AG04450 (cell line): Measurements from ENCODE around the genes GTF2F1 and TRIP10.

- CAGE, long polyA plus RNA, result no peak
- RRBS, result no CpG with 5 or more reads among the region's 5 CpGs
Observed at GRCh38 chr19:5848624-5849053, 9.1 kb upstream of the FUT6 start.

- CAGE, long polyA plus RNA, result no peak
- RRBS, result no CpG with 5 or more reads among the region's 10 CpGs
Observed at GRCh38 chr19:5926547-5927075, 12.6 kb downstream of the CAPS start.

GRCh38 chr19:5977039-5977485 is 878 bp downstream of the RANBP3 start:
- CAGE, long polyA plus RNA, result no peak
- RRBS, result no CpG with 5 or more reads among the region's 15 CpGs

DNA sequence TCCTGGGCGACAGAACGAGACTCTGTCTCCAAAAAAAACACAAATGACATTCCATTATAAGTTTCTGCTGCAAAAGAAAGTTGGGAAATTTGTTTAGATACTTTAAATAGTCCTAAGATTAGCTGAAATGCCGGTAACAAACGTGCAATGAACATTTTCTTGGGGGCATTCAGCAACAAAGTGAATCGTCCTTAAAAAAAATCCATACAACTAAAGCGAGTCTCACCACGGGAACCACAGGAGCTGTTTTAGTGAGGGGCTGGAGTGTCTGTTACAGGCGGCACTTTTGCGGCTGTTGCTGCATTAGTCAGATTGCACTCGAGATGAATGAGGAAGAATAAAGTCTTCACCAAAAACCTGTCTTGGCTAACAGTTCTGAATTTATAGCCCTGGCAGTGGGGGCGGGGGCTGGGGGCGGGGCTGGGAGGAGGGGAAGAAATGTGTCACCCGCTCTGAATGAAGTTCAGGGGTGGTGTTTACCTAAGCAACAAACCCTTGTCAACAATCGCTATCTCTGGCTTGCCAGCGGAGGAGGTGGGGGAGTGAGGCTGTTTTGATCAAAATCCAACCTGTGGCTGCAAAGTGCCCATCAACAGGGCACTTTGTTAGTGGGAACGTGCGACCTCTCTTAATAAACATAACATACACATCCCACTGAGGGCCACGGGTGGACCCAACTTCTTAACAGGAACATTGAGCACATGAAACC is 44.6 kb downstream of the RFX2 start:
- CAGE, long polyA plus RNA, result no peak
- RRBS, result no CpG with 5 or more reads among the region's 18 CpGs

- CAGE, long polyA plus RNA, result no peak
- RRBS, result 68% methylated on average over 2 of the region's 10 CpGs
Observed at GRCh38 chr19:6067271-6067817, 43.0 kb downstream of the RFX2 start.

- CAGE, long polyA plus RNA, result no peak
- RRBS, result no CpG with 5 or more reads among the region's 10 CpGs
Observed at GRCh38 chr19:6099132-6100121, 10.9 kb downstream of the RFX2 start.

DNA sequence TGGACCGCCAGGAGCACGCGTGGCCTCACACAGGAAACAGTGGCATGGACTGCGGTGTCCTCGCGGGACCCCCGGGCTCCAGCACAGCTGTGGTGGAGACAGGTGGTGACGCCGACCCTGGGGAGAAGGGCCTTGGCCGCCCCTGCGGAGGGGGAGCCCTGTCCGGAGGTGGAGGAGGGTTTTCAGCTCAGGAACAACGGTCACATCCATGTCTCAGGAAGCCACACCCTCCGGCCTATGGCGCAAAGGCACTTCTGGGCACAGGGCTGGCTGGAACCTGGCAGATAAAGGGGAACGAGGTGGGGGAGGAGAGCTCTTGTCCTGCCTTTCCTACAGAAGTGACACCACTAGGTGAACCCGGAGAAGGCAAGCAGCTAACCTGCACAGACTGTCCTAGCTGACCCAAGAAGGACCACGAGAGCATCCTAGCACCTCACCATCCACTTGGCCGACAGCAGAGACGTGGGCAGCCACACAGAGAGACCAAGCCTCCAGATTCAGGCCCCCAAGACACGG is 45.6 kb downstream of the MLLT1 start:
- CAGE, long polyA plus RNA, result no peak
- RRBS, result 73% methylated on average over 6 of the region's 21 CpGs

DNA sequence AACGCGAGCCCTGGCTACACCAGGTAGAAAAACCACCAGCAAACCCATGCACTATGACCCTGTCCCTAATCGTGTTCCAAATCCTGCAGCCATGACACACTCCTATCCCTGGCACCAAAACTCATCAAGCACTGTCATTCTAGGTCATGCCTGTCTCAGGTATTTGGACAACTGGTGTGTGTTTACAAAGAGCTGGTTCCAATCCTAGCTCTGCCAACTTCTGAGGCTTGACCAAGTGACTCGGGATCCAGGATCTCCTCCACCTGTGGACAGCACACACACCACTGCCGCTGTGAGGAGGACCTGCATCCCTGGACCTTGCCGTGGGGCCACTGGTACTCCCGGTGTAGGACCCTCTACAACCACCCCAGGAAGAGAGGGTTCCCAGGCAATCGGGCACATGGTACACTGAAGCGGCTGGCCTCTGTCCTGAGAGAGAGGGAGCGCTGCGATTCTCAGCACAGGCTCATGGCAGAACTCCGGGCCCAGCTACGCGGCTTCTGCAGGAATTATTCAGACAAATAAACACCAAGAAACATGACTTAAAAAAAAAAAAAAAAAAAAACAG is 20.4 kb downstream of the MLLT1 start:
- CAGE, long polyA plus RNA, result no peak
- RRBS, result no CpG with 5 or more reads among the region's 14 CpGs

DNA sequence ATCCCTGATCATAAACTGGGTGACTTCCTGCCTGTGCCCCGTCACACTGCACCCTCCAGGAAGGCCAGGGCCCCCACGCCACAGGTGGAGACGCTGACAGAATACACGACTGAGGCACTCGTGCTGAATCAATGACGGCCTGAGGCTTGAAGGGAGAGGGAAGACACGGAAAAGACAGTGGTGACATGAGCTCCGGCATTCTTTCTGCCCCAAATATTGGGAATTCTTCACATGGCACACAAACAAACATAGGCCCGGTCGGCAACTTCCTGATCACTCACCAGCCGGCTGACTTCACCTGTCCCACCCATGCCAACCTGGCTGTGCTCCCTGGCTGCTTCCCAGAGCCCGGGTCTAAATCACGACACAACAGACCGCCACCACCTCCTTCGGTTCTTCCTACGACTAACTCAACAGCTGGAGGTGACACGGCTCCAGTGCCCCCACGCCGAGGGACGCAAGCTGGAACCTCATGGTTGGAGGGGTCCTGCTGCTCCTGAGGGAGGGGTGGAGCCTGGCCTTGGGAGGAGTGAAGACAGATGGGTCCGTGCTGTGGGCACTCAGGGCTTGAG is 9.7 kb downstream of the MLLT1 start:
- CAGE, long polyA plus RNA, result no peak
- RRBS, result 82% methylated on average over 2 of the region's 21 CpGs

- CAGE, long polyA plus RNA, result no peak
- RRBS, result no CpG with 5 or more reads among the region's 7 CpGs
Observed at GRCh38 chr19:6278301-6278815, 1.4 kb downstream of the MLLT1 start.

- CAGE, long polyA plus RNA, result start-site peak on the minus strand at chr19:6393125-6393202, 249 and 148 reads in 2 replicates; start-site peak on the minus strand at chr19:6393382-6393479, 39 and 28 reads in 2 replicates
- RRBS, result 2% methylated on average over 22 of the region's 68 CpGs
Observed at GRCh38 chr19:6393040-6393856, at the start of gene GTF2F1. GTF2F1 (minus strand) TSS chr19:6393164.

GRCh38 chr19:6402023-6402356 is 9.0 kb upstream of the GTF2F1 start:
- CAGE, long polyA plus RNA, result no peak
- RRBS, result no CpG with 5 or more reads among the region's 8 CpGs

GRCh38 chr19:6413233-6414234 is 11.1 kb downstream of the KHSRP start:
- CAGE, long polyA plus RNA, result start-site peak on the plus strand at chr19:6413737-6413748, 7 and 13 reads in 2 replicates; start-site peak on the minus strand at chr19:6413947-6413974, 111 and 113 reads in 2 replicates
- RRBS, result no CpG with 5 or more reads among the region's 24 CpGs

- CAGE, long polyA plus RNA, result no peak
- RRBS, result no CpG with 5 or more reads among the region's 12 CpGs
Observed at GRCh38 chr19:6419833-6420549, 4.6 kb downstream of the KHSRP start.

GRCh38 chr19:6441039-6441753 is 7.6 kb upstream of the SLC25A41 start:
- CAGE, long polyA plus RNA, result no peak
- RRBS, result no CpG with 5 or more reads among the region's 8 CpGs

- CAGE, long polyA plus RNA, result no peak
- RRBS, result no CpG with 5 or more reads among the region's 66 CpGs
Observed at GRCh38 chr19:6460065-6461053, 767 bp upstream of the SLC25A23 start.

DNA sequence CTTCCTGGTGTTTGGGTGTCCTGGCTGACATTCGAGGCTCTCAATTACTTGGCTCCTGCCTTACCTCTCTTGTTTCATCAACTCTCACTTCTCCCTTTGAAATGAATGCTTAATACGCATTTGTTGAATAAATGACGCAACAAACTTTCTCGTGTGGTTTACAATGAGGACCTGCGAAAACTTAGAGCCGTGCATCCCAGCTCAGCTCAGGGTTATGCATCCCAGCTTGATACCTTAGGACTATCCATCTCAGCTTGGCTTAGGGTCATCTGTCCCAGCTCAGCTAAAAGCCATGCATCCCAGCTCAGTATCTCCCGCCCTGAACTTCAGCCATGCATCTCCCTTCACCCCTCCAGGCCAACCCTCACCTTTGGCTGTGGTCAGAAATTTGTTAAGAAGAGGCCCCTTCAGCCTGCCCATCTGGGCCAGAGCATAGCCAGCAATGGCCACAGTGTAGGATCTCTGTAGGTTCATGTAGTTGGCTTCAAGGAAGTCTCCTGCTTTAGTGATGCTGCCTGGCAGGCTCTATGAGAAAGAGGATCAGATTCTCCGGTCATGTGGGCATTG is 16.5 kb upstream of the TNFSF14 start:
- CAGE, long polyA plus RNA, result no peak
- RRBS, result no CpG with 5 or more reads among the region's 8 CpGs

DNA sequence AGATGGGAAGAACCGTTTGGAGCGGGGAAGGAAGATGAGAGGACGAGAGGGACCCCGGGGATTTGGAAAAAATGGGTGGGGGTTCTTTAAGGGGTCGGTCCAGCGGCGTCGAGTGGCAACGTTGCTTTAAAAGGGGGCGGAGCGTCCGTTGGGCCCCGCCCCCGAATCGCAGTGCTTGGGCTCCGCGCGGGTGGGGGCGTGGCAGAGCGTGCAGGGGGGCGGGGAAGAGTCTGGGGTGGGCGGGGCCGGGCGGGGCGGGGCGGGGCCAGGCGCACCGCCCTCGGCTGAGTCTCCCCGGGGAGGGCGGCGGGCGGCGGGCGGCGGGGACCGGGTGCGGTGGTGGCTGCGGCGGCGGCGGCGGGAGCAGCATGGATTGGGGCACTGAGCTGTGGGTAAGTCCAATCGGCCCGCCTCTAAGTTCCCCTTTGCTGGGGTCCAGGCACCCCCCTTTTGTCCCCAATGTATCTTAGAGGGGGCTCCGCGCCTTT is at the start of gene TRIP10:
Gene TRIP10 (plus strand): TSS at position 287 of the 488 bp plus-strand sequence.
- CAGE, long polyA plus RNA, result start-site peak on the plus strand centred at position 336 of the sequence, 55 bp wide, 769 and 145 reads in 2 replicates
- RRBS, result under 1% methylated on average over 8 of the region's 47 CpGs

DNA sequence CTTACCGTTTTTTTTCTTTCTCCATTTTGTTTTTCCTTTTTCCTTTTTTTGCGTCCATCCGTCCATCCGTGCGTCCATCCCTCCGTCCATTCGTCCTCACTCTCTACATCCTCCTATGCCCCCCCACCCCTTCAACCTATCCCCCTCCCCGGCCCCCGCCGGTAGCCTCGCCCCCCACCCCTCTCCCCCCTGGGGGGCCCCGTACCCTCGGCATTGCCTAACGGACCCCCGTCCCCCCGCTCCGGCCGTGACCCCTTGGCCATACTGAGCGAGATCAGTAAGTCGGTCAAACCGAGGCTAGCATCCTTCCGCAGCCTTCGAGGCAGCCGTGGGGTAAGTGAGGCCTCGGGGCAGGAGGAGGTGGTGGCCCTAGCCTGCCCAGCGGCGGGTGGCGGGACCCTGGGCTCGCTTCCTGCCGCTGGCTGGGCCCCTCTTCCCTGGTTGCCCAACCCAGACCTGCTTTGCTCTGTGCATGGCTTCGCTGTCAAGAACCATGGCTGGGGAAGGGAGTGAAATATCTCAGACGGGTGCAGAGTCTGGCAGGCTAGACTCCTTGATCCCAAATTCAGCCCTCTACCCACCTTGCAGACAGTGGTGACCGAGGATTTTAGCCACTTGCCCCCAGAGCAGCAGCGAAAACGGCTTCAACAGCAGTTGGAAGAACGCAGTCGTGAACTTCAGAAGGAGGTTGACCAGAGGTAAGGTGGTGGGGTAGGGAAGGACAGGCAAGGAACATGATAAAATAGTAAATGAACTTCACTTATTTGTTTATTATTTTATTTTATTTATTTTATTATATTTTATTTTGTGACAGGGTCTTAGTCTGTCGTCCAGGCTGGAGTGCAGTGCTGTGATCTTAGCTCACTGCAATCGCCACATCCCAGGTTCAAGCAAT is 6.6 kb downstream of the TRIP10 start:
- CAGE, long polyA plus RNA, result no peak
- RRBS, result 71% methylated on average over 7 of the region's 39 CpGs

DNA sequence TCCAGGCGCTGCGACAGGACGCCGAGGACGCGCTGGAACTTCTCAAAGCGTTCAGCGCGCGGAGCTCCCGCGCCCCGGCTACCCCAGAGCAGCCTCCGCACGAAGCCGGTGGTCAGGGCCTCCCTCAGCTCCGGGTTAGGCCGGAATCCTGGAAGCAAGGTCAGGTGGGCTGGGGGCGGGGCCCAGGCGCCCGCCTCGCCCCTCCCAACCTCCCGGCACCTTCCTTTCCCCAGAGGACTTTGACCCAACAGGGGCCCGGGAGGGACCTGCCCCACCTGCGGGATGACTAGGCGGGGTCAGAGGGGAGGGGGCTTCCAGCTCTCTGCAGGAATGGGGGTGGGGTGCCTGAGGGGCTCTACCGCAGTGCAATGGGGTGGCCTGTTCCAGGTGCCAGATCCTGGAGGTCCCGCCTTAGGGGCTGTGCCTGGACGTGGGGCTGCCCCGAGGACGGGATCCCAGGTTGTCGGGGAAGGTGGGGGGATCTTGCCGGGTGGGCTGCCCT is 13.2 kb downstream of the TRIP10 start:
- CAGE, long polyA plus RNA, result no peak
- RRBS, result 61% methylated on average over 5 of the region's 33 CpGs